ENCODE results near the genes PSMD10 and GUCY2F.

- PRO-cap: no peak
Measured at GRCh38 chrX:107729237-107730084, 46.1 kb downstream of the TSC22D3 start.

- PRO-cap: no peak
Measured at GRCh38 chrX:107731692-107732637, 43.6 kb downstream of the TSC22D3 start.

DNA sequence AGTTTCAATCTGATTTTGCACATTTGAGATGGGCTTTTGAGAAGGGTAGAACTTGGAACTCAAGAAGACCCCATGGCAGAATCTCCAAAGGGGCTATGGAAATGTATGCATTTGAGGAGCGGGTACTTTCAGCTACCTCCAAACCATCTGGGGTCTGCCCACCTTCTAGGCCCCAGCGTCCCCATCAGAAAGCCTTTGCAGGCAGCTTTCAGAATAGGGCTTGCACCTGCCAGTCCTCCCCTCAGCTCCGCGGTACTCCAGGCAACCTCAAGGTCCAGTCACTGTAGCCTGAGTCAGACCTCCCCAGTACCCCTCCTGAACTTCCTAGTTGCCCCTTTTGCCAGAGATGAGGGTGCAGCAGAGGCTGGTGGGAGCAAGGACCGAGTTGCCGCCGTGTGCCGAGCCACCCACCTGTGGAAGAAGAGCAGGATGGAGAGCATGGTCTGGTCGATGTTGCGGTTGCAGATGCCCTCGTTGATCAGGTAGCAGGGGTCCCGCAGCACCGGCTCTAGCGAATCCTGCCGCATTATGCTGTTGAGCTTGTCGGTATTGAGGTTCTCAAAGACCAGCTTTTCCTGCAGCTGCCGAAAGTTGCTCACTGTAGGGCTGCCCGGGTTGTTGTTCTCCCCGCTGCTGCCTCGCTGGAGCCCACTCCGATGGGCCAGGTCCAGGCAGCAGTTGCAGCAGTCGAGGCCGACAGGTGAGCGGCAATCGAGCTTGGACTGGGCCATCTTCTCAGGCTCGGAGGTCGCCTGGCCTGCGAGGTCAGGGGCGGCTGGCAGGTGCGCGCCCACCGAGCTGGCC lies 696 bp downstream of the TSC22D3 start:
- PRO-cap: no peak

- PRO-cap: no peak
Measured at GRCh38 chrX:108018608-108019021, 26.2 kb upstream of the VSIG1 start.

- PRO-cap: no peak
Measured at GRCh38 chrX:108084735-108085309, 6.5 kb downstream of the PSMD10 start.

- PRO-cap: bidirectional peak, plus-strand start at chrX:108091788, minus-strand start at chrX:108091538
Measured at GRCh38 chrX:108090863-108091937, at the start of gene PSMD10. Gene PSMD10, minus strand, starts transcription at chrX:108091542.

DNA sequence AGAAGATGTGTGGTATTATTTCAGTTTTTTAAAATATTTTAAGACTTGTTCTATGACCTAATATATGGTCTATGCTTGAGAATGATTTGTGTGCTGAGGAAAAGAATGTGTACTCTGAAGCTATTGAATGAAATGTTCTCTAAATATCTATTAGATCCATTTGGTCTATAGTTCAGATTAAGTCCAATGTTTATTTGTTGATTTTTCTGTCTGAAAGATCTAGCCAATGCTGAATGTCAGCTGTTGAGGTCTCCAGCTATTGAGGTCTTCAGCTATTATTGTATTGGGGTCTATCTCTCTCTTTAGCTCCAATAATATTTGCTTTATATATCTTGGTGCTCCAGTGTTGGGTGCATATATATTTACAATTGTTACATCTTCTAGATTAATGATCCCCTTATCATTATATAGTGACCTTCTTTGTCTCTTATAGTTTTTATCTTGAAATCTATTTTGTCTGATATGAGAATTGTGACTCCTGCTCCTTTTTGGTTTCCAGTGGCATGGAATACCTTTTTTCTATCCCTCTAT lies 363.5 kb upstream of the IRS4 start:
- PRO-cap: no peak

GRCh38 chrX:109481976-109482508 lies at the start of gene GUCY2F:
Gene GUCY2F, minus strand, starts transcription at chrX:109482086.
- PRO-cap: no peak

GRCh38 chrX:109642414-109643292 lies 17.7 kb upstream of the KCNE5 start:
- PRO-cap: no peak

DNA sequence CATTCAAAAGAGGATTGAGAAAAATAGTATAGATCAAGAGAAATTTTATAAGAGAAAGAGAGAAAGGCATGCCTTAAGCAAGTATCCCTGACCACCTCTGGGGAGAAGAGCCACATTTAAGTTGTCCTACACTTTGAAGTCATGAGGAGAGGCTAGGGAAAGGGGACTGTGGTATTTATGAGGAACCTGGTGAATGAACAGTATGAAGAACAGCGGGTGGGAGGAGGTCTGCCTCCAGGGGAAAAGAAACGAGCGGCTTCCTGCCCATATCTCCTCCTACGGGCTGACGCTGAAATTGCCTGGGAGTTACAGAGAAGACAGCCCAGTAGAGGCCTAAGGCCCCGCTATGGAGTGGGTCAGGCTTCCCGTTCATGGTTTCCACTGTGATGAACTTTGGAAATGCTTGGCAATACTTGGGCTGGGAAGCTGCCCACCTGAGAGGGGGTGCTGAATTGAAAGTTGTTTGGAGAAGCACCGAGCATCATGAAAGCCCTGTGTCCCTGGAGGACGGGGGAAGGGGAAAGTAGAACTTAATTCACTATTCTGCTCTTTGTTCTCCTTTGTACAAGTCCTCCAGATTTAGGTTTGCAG lies 106.9 kb upstream of the ACSL4 start:
- PRO-cap: no peak

- PRO-cap: no peak
Measured at GRCh38 chrX:109890966-109891243, 112.0 kb upstream of the TMEM164 start.

GRCh38 chrX:110004190-110005154 lies 1.6 kb downstream of the TMEM164 start:
- PRO-cap: no peak

- PRO-cap: no peak
Measured at GRCh38 chrX:111618285-111618484, 62.8 kb upstream of the ALG13 start.

- PRO-cap: no peak
Measured at GRCh38 chrX:112086775-112087271, 4.0 kb downstream of the RTL4 start.

DNA sequence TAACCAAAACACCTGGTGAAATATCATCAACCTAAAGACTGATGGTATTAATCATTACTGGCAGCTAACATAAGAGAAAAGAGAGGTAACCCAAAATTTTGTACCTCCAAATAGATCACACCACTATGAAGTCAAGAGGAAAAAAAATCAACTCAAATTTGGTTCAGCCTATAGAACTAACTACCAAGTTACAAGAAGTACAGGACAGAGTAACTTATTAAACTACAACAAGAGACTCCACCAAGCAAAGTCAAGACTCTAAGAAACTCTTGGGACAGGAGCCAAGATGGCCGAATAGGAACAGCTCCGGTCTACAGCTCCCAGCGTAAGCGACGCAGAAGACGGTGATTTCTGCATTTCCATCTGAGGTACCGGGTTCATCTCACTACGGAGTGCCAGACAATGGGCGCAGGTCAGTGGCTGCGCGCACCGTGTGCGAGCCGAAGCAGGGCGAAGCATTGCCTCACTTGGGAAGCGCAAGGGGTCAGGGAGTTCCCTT lies 38.6 kb upstream of the LHFPL1 start:
- PRO-cap: no peak

DNA sequence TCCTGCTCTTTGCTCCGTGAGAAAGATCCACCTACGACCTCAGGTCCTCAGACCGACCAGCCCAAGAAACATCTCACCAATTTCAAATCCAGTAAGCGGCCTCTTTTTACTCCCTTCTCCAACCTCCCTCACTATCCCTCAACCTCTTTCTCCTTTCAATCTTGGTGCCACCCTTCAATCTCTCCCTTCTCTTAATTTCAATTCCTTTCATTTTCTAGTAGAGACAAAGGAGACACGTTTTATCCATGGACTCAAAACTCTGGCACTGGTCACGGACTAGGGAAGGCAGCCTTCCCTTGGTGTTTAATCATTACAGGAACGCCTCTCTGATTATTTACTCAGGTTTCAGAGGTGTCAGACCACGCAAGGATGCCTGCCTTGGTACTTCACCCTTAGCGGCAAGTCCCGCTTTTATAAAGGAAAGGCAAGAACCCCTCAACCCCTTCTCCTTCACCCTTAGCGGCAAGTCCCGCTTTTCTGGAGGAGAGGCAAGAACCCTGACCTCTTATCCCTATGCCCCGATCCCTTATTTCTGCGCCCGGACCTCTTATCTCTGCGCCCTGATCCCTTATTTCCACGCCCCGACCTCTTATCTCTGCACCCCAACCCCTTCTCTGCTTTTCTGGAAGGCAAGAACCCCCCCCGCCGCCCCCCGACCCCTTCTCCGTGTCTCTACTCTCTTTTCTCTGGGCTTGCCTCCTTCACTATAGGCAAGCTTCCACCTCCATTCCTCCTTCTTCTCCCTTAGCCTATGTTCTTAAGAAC lies 543.2 kb upstream of the HTR2C start:
- PRO-cap: no peak

GRCh38 chrX:115165325-115165873 lies 23.8 kb upstream of the RBMXL3 start:
- PRO-cap: no peak

- PRO-cap: no peak
Measured at GRCh38 chrX:115229587-115230136, 4.2 kb downstream of the LRCH2 start.

DNA sequence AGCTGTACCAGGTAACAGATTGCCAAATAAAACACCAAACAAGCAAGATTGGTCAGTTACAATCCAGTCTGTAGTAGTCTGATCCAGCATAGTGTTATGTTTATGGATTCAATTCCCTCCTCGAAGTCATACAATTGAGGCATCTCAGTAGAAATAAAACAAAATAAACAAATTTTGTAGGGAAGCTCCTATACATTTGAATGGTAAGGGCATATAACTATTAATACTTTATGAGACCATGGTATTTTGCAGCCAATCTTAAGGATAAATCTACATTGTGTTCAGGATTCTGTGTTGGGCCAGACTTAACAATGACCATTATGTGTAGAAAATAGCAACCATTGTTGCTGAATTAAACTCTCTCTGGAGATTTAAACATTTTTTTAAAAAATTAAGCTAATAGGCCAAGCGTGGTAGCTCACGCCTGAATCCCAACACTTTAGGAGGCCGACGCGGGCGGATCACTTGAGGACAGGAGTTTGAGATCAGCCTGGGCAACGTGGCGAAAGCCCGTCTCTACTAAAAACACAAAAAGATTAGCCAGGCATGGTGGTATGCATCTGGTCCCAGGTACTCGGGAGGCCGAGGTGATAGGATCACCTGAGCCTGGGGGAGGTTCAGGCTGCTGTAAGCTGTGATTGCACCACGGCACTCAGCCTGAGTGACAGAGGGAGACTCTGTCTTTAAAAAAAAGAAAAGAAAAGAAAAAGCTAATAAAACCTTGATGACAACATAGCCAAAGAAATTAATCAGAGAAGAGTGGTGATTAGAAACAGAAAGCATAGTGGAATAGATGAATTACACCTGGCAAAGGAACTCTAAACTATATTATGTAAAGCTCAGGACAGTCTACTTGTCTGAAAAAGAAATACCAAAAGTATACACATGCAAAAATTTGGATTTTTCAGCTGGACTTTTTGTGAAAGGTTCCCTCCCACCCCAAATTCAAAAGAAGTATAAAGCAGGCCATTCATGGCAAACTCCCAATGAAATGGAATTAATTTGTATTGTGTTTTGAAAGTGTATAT lies 21.7 kb downstream of the PLS3 start:
- PRO-cap: no peak

DNA sequence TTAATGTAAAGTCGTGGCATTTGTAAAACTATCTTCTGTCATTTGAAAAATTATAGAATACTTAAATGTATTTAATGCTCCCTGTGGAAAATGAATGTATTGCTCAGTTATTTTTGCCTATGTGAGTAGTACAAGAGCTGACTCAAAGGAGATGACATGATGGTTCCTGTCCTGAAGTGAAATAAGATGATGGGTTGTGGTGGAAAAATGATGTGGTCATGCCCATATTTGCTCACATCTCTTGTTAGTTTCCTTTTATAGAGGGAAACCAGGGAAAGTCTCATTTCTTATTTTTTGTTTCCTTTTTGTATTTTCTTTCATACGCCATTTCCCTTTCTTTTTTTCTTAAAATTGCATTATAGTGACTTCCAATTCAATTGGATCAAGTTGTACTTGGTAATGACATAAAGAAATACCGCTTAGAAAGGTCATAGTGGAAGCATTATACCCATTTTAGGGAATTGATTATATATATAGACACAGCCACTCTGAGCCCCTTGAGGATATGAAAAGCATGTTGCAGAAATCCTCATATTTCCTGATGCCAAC lies 23.8 kb downstream of the PLS3 start:
- PRO-cap: no peak